Mesenchymal stem cell of adipose (primary cell): ENCODE measurements around the genes PTPRK, TMEM244 and TMEM200A.

- CAGE, long polyA plus RNA, result no peak
Observed at GRCh38 chr6:127317003-127317700, 26.3 kb downstream of the ECHDC1 start.

DNA sequence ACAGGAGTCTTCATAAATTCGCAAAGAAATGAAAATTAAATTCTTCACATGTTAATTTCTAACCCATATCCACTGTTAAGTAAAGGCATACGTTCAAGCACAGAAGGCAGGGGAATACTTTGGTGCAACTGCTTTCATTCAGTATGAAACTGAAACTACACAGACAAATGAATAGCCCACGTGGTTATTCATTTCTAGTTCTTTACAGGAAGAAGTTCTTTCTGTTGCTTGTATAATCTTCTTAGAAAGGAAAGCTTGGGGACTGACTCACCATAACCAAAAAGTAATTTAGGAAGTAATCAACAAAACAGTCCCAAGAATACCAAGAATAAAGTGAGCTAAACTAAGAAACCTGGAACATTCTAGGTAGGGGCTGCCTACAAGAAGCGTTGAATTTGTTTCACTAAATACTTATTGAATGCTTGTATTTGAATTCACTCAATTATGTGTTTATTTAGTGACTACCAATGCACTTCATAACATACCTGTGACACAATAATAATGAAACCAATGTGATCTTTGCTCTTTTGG, 25.0 kb upstream of the KIAA0408 start:
- CAGE, long polyA plus RNA, result no peak

- CAGE, long polyA plus RNA, result no peak
Observed at GRCh38 chr6:127518544-127519756, 58.0 kb upstream of the C6orf58 start.

- CAGE, long polyA plus RNA, result no peak
Observed at GRCh38 chr6:127545872-127546121, 31.2 kb upstream of the C6orf58 start.

GRCh38 chr6:128287922-128288374, 232.5 kb downstream of the PTPRK start:
- CAGE, long polyA plus RNA, result no peak

DNA sequence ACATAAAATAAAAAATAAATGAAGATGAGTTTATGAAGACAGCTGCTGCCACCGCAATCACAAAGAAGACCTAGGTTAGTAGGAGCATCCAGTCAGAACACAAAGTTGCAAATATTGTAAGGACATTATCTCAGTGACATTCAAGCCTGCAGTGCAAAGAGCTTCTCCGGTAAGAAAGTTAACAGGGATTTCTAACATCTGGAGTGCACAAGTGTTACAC, 15.0 kb downstream of the PTPRK start:
- CAGE, long polyA plus RNA, result no peak

- CAGE, long polyA plus RNA, result no peak
Observed at GRCh38 chr6:128520224-128520941, at the start of gene PTPRK. Gene PTPRK, minus strand, starts transcription at chr6:128520599.

- CAGE, long polyA plus RNA, result no peak
Observed at GRCh38 chr6:128718577-128718910, 164.4 kb upstream of the LAMA2 start.

- CAGE, long polyA plus RNA, result no peak
Observed at GRCh38 chr6:129377675-129378307, 332.2 kb downstream of the ARHGAP18 start.

GRCh38 chr6:129490947-129491806, 218.8 kb downstream of the ARHGAP18 start:
- CAGE, long polyA plus RNA, result no peak

GRCh38 chr6:129679831-129680469, 30.0 kb downstream of the ARHGAP18 start:
- CAGE, long polyA plus RNA, result no peak

DNA sequence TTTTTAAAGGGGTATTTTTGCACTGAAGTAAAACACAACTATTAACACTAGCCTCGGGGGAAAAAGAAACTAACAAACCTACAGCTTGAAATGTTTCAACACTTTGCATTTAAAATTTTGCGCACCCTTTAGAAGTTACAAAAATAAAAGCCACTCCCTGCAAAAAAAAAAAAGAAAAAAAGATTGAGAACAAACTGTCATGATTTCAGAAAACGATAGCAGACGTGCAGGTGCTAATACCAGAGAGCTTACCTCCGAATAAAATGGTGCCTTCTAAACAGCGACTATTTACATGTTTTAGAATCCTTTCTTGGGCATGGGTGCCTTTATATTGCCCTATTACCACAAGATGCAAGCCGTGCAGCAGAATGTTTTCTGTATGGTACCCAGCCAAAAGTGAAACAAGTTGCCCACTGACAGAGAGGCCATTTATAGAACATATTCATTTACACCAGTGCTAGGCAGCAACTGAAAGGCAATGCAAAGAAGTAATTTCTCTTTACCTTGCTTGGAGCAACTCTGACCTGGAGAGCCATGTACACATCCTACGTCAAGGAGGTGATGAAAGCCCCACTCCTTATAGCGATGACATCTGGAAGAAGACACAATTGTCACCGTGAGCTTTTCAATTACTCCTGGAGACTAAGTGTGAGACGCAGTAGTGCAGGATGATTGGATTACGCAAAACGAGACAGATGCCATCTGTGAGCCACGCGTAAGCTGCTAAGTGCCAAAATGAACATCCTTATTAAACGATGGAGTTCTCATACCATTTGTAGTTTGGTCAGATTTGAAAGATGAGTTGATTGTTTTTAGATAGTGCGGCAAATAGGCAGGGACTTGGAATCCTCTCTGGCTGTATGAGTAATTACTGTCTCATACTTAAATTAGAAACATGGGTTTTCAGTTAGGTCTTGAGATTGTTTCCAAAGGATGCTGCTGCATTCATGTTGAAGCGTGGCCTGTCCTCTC, at the start of gene TMEM244:
TMEM244 (minus strand) TSS at position 663 of the 972 bp plus-strand sequence.
- CAGE, long polyA plus RNA, result no peak

- CAGE, long polyA plus RNA, result no peak
Observed at GRCh38 chr6:130020840-130021599, 2.6 kb downstream of the L3MBTL3 start.

DNA sequence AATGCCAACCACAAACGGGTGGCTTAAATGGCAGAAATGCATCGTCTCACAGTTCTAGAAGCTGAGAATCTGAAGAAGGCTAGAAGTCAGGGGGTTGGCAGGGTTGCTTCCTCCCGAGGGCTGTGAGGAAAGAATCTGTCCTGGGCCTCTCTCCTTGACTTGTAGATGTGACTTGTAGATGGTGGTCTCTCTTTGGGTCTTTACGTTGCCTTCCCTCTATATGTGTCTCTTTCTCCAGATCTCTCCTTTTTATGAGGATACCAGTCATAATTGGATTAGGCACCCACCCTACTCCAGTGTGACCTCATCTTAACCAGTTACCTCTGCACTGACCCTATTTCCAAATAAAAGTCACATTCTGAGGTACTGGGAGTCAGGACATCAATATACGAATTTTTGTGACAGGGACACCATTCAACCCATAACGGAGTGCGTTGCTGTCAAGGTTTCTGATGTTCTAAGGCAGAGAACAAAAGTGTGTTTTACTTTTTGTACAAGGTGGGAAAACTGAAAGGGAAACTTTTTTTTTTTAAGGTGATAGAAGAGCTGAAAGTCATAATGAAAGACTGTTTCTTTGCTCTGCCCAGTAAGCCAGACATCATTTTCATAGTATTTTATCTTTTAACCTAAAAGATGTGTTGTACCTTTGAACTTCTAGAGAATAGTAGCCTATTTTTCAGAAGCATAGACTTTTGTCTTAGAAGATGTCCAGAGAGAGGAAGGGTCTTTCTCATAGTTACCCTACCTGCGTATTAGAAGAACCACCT, 84.3 kb downstream of the SAMD3 start:
- CAGE, long polyA plus RNA, result no peak

GRCh38 chr6:130365653-130366544, at the start of gene TMEM200A:
Gene TMEM200A, plus strand, starts transcription at chr6:130366017.
- CAGE, long polyA plus RNA, result no peak

- CAGE, long polyA plus RNA, result no peak
Observed at GRCh38 chr6:130834614-130835135, 7.5 kb downstream of the SMLR1 start.

- CAGE, long polyA plus RNA, result no peak
Observed at GRCh38 chr6:131551706-131552248, 21.2 kb upstream of the ARG1 start.

DNA sequence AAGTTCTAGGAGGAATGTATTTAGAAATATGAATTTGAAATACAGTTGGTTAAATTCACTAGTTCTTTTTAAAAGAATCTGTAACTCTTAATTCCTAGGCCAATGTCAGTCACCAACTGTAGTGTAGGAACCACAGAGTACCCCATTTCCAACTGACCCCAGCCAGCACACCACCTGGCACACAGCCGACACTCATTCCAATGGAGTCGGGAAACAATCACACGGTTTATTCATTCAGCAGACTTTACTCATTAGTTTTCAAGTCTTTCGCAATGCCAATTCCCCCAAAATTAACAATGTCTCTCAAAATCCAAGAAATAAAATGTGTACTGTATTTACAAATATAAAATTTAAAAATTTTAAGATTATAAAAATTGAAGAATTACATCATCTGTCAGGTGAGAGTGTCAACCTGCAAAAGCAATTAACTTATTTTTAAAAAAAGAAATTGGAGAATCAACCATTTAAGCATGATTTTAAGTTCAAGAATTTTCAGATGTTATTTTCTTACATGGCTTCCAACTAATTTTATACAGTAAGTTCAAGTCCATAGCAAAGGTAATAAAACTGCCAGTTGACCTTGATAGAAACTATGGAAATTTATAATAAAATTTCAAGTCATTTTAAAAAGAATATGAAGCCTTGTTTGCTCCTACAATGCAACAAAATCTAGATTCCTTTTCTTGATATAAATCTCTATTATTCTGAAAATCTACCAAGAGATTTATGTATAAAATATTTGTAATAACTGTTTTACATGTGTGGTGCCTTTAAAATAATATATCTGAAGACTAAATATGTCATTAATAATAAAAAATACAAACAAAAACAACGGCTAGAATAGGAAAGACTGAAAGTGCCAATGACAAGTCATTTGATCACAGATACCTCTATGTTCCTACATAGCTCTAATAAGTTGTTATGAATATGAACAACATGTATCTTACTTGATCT, 13.8 kb downstream of the ARG1 start:
- CAGE, long polyA plus RNA, result no peak

DNA sequence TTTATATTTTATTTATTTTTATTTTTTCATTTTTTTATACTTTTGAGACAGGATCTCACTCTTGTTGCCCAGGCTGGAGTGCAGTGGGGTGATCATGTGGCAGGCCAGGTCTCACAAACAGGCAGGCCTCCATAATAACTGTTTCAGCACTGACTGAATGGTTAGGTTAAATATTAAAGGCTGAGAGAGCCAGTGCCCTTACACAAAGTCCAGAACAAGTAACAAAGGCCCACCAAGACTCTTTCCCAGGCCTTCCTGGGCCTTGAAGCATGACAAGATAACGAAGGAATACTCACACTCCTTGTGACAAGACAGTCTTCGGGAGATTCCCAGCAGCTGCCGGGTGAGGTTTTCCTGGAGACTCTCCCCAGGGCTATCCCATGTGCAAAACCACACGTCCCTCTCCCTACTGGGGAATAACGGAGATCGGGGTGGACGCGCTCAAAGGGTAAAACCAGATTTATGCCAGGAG, 1.7 kb upstream of the ENPP3 start:
- CAGE, long polyA plus RNA, result no peak

GRCh38 chr6:131901853-131902169, 49.4 kb downstream of the CCN2 start:
- CAGE, long polyA plus RNA, result no peak